SK-MEL-5 (cell line): Measurements from ENCODE around the genes BBS1, CTSF and C11orf80.

GRCh38 chr11:66480513-66480833 is 239 bp downstream of the DPP3 start:
RAMPAGE:
- cytosol, long total RNA: no peak
- long total RNA: no peak
- nucleus, long total RNA: no peak

RAMPAGE:
- cytosol, long total RNA: no peak
- long total RNA: no peak
- nucleus, long total RNA: no peak
Observed at GRCh38 chr11:66491220-66491863, 11.1 kb downstream of the DPP3 start.

RAMPAGE:
- cytosol, long total RNA: no peak
- long total RNA: start-site peak on the plus strand at chr11:66510629-66510656, 65 and 30 reads in 2 replicates
- nucleus, long total RNA: start-site peak on the plus strand at chr11:66510639-66510662, 72 and 99 reads in 2 replicates
Observed at GRCh38 chr11:66510185-66511420, at the start of gene BBS1. TSS of gene BBS1 (plus strand) at chr11:66510635.

DNA sequence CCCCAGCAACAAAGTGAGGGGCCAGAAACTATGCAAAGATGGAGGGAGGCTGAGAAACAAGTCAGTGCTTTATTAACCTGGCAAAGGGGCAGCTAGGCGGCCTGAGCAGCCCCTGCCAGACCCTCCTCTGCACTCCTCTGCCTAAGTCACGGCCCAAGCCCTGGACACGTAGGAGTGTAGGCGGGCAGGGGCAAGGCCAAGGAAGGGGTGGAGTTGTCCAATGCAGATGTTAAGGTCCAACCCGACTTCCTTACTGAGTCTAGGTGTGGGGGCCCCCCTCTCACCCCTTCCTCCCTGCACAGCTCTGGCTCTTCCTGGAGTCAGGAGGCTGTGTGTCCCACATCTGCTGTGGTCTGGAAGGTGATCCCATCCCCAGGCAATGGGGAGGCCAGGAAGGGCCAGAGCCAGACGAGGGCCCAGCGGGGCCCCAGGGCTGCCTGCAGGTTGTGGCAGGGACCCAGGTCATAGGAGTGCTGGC is 6.6 kb downstream of the ZDHHC24 start:
RAMPAGE:
- cytosol, long total RNA: no peak
- long total RNA: no peak
- nucleus, long total RNA: no peak

DNA sequence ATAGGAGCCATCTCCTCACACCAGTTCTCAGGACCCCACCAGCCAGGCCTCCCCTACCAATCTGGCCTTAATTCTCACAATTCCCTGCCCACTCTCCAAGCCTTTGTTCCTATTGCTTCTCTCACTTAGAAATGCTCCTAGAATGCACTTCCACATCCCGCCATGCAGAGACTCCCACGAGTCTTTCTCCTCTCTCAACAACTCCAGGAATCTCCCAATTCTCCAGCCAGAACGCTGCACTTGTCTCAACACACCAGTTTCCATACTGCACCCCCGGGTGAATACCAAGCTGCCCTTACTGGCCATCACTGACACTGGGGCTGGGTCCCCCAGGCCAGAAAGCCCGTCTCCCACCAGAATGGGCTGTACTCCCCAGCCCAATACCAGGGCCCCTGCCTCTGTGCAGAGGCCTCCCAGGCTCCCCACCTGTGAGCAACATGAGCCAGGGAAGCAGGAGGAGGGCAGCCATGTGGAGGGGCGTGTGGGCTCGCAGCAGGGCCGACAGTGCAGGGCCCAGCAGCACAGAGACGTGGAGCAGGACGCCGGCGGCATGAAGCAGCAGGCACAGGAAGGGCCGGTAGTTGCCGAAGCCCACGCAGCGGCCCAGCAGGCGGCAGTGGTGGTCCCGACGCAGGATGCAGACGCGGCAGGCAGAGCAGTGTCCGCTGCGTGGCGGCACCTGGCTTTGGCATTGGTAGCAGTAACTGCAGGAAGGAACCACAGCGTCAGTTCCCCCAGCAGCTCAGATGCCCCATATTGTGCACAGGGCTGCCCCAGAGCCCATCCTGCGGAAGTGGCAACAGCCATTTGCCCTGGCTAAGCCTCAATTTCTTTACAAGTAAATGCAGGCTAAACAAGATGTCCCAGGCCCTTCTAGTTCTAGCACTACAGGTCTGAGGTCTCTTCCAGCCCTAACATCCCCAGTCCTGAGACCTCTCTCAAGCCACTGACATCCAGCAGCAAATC is 2.3 kb downstream of the ZDHHC24 start:
RAMPAGE:
- cytosol, long total RNA: no peak
- long total RNA: no peak
- nucleus, long total RNA: no peak

GRCh38 chr11:66567943-66568819 is at the start of gene CTSF:
TSS of gene CTSF (minus strand) at chr11:66568606.
RAMPAGE:
- cytosol, long total RNA: no peak
- long total RNA: no peak
- nucleus, long total RNA: no peak

DNA sequence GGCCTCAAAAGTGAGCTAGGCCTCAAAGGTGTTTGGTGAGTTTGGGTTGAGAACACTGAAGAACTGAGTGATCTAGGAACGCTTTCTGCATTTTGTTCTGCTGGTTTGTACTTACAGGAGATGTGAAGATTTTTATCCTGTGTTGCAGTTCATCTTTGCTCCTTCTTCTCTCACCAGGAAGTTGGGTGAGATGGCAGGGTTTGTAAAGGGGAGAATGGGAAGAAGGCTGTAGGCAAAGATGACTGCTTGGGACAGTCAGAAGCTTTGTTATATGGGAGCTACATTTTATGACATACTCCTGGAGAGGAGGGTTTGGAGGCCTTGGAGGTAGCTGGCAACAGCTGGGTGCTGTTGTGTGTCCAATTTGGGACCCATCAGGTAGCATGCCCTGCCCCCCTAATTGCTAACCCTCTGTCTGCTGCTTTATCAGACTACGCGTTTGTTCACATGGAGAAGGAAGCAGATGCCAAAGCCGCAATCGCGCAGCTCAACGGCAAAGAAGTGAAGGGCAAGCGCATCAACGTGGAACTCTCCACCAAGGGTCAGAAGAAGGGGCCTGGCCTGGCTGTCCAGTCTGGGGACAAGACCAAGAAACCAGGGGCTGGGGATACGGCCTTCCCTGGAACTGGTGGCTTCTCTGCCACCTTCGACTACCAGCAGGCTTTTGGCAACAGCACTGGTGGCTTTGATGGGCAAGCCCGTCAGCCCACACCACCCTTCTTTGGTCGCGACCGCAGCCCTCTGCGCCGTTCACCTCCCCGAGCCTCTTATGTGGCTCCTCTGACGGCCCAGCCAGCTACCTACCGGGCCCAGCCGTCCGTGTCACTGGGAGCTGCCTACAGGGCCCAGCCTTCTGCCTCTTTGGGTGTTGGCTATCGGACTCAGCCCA is 7.6 kb downstream of the RBM14 start:
RAMPAGE:
- cytosol, long total RNA: no peak
- long total RNA: no peak
- nucleus, long total RNA: no peak

DNA sequence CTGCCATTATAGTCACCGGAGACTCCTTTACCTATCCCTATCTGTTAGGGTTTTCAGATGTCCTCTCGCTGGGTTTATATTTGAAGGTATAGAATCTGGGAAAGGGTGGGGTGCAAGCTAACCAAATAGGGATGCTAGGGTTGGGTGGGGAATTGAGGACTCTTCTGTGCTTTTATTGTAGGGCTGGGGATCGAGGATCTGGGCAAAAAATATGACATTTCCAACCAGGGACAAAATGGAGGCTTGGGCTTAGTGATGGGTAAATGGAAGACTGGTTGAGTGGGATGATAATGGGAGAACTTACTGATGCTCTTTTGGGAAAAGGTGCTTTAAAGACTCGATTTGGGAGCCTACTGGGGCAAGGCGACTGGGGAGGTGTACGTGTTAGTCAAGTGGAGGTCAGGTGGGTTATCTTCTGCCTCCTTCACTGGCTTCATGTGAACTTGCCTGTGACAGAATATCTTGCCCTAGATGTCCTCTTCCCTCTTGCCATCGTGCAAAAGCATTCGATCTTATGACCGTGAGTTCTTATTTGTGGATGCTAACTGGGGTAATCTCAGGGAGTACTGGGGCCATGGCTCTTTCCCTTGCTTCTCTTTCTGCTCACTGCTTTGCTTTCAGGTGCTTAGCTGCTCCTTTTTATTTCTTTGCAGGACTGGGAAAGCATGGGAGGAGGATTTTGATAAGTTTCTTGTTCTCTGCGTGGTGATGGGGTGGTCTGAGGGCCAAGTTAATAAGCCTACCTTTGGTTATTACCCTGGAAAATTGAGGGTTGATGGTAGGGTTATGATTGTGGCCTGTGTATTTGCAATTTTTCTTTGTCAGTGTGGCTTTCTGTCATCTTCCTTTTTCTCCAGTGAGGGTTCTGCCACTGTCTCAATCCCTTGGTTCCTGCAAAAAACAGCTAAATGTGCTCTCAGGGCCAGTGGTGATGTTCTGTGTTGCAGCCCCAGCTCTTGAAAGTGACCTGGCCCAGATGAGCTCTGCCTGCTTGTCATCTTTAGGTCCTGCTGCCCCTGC is 10.2 kb upstream of the RBM4 start:
RAMPAGE:
- cytosol, long total RNA: no peak
- long total RNA: no peak
- nucleus, long total RNA: no peak

GRCh38 chr11:66650010-66650491 is 11.5 kb downstream of the RBM4 start:
RAMPAGE:
- cytosol, long total RNA: no peak
- long total RNA: no peak
- nucleus, long total RNA: no peak

RAMPAGE:
- cytosol, long total RNA: no peak
- long total RNA: no peak
- nucleus, long total RNA: no peak
Observed at GRCh38 chr11:66689715-66690376, 12.2 kb upstream of the RBM4B start.

DNA sequence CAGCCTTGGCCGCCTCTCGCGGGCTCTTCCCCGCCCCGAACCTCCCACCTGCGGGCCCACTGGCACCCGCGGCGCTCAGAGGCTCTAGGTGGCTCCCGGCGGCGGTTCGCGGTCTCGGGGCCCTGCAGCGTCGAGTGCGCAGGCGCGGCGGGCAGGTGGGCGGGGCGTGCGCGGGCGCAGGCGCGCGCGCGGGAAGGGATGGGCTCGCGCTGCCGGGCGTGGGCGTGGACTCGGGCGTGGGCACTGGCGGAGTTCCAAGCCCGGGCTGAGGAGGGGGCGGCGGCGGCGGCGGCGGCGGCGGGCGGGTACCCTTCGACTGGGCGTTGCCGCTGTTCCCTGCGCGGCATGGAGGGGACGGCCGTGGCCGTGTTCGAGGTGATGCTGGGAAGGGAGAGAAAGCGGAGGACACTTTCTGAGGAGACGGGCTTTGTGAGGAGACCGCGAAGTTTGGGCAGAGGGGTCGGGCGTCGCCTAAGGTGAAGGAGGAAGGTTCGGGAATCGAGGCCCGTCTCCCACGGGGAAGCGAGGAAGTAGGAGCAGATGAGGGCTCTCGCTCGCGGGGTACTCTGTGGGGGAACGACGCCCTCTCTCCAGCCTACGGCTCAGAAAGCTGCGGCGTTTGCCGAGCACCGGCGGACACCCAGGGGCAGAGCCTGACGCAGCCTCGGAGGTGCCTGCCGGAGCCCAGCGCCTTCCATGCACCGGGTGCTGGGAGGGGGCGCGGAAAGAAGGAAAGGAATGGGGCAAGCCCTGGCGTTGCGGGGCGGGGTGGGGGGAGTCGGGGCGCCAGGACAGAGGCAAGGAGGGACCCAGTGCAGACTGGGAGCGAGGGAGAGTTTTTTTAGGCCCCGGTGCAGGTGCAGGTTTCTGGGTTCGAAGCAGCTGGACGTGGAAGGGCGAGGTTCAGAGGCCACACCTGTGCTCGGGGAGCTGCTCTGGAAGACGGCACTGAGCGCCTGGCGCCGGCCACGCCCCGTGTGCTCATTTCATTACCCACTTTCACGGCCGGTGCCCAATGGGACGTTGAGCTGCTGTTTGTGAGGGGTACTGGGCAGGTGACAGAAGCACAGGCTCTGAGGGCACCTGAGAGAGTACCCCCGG is at the start of gene C11orf80:
TSS of gene C11orf80 (plus strand) at position 225 of the 1,101 bp plus-strand sequence.
RAMPAGE:
- cytosol, long total RNA: no peak
- long total RNA: no peak
- nucleus, long total RNA: no peak

RAMPAGE:
- cytosol, long total RNA: no peak
- long total RNA: no peak
- nucleus, long total RNA: no peak
Observed at GRCh38 chr11:66857580-66858243, 848 bp downstream of the LRFN4 start.

RAMPAGE:
- cytosol, long total RNA: no peak
- long total RNA: no peak
- nucleus, long total RNA: no peak
Observed at GRCh38 chr11:66880832-66881289, 24.0 kb downstream of the LRFN4 start.

DNA sequence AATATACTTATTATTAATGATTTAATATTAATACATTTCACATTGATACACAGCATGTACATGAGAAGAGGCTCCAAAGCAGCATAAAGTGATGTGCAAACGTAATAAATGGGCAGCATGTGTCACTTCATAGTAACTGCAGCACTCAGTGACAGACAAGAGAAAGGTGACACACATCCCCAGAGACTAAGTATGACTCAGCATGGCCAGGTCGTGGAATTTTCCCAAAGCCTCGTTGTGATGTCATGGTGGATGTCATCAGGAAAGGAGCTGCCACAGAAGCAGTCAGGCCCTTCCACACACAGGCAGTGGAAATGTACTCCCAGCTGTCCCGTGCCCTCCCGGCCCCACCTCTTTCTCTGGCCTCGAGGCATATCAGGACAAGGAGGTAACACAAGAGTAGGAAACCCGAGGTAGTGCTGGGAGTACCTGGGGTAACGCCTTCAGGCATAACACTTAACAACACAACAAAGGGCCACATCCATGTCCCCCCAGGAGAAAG is 8.1 kb downstream of the PC start:
RAMPAGE:
- cytosol, long total RNA: no peak
- long total RNA: no peak
- nucleus, long total RNA: no peak

DNA sequence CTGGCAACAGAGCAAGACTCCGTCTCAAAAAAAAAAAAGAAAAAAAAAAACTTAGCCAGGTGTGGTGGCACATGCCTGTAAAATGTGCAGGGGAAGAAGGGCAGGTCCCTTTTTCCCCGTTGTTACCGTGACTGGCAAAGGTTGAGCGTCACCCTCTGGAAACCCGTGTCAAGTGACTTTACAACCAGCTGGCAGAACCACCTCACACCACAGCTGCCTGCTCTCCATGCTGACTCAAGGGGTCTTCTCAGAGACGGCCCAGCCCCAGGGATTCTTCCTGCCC is 6.4 kb downstream of the PC start:
RAMPAGE:
- cytosol, long total RNA: no peak
- long total RNA: no peak
- nucleus, long total RNA: no peak

GRCh38 chr11:67002156-67003514 is 20.3 kb upstream of the SYT12 start:
RAMPAGE:
- cytosol, long total RNA: no peak
- long total RNA: no peak
- nucleus, long total RNA: no peak

RAMPAGE:
- cytosol, long total RNA: no peak
- long total RNA: no peak
- nucleus, long total RNA: no peak
Observed at GRCh38 chr11:67248509-67249264, 17.6 kb upstream of the GRK2 start.

DNA sequence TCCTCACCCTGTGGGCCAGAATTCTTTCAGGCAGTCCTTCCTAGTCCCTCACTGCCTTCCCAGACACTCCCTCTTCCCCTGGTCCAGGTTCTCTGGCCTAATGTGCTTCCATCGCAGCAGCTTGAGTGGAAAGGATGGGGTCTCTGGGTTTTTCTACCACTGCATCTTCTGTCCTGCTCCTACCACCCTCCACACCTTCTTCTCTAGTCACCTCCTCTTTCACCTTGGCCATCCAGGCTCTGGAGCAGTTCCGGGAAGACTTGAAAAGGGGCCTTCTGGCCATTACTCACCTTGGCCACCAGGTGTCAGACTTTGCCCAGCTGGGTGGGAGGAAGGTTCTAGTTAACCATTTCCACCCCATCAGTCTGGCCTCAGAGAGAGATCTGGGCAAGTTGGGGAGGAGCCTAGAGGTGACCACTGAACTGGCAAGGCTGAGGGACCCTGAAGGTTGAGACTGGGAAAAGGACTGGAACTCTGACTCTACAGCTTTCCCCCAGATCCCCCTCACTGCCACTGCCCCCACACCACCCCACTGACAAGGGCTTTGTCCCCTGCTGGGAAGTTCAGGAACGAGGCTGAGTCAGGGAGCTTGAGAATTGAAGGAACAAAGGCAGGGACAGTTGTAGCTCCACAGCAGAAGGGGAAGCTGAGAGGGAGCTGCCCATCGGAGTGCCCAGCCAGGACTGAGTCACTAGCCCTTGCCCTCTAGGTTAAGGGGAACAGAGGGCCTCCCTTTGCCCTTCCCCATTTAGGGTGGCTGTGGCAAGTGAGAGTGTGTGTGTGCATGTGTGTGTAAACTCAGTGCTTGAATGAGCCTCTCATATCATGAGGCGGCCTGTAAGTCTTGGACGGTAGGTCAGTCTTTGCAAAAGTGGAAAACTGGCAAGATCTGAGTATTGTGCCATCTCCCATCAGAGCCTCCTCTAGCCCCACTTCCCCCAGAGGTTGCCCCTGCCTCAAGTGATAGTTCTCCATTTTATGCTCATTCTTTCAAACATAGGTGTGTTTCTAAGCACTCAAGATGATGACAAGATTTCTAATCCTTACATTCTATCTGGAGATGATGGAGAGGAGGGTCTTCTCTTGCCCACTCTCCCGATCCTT is 3.7 kb upstream of the POLD4 start:
RAMPAGE:
- cytosol, long total RNA: no peak
- long total RNA: no peak
- nucleus, long total RNA: no peak

DNA sequence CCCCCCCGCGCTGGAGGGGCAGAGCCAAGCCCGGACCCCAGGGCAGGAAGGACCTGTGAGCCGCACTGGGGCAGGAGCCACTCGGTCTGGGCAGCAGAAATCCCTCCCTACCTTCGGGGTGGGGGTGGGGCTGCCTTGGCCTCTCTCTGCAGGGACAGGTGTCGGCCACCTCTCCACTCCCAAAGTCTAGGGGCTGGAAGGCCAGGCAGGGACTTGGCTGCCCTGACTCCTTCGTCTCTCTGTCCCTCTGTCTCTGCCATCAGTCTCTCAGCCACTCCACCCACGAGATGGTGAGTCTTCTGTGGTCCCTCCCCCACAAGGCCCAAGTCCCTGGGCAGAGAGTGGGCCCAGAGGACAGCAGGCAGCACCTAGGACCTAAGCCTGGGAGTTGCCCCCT is 433 bp downstream of the CARNS1 start:
RAMPAGE:
- cytosol, long total RNA: no peak
- long total RNA: no peak
- nucleus, long total RNA: no peak

RAMPAGE:
- cytosol, long total RNA: no peak
- long total RNA: no peak
- nucleus, long total RNA: no peak
Observed at GRCh38 chr11:67431115-67431775, 3.0 kb downstream of the RPS6KB2 start.